ENCODE measurements around a stretch of chr5.

DNA sequence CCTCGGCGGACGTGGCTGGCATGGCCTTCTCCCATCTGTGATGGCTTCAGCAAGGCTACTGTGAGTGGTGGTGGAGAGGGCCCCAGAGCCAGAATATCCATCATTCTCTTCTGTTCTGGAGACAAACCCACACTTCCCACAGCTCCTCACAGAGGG, 9.6 kb downstream of the GPX3 start:
- CAGE, long polyA plus RNA, result no peak
- RRBS, result no CpG with 5 or more reads among the region's 3 CpGs

DNA sequence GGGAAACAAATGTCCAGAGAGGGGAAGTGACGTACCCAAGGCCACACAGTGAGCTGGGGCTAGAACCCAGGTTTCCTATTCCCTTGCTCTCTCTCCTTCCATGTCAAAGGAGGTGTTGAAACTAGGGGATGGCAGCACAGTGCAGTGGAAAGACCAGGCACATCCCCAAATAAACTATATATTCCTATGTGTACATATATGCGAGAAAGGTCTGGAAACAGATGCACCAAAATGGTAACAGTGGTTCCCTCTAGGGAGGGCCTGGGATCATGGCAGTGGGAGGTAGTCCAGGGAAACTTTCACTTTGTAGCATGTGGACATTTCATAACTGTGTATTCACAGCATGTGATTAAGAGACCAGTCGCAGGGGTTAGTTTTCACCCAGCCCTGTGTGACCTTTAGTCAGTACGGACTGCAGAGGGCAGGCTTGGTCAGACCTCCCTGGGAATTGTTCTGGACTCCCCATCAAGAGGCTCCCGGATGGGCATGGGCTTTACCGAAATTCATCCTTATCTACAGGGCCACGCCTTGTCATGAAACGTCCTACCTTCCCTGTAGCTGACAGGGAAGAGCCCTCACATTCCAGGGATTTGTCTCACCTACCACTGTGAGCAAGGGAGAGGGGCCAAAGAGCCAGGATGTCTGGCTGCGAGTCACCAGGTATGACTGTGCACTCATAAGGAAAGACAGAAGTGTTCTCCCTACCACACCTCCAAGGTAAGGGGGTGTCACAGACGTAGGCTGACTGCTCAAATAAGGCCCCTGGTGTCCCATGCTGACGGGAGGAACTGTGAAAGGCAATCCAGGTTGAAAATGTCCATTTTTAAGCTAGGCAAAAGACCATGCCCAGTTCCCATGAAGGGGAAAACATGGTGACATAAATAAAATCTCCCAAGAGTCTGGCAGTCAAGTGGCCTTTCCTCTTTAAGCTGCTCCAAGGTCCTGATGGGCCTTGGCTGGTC, 19.9 kb downstream of the GPX3 start:
- CAGE, long polyA plus RNA, result no peak
- RRBS, result no CpG with 5 or more reads among the region's 11 CpGs

- CAGE, long polyA plus RNA, result no peak
- RRBS, result no CpG with 5 or more reads among the region's 13 CpGs
These were observed 22.1 kb downstream of the GPX3 start for GRCh38 chr5:151042359-151042958.

DNA sequence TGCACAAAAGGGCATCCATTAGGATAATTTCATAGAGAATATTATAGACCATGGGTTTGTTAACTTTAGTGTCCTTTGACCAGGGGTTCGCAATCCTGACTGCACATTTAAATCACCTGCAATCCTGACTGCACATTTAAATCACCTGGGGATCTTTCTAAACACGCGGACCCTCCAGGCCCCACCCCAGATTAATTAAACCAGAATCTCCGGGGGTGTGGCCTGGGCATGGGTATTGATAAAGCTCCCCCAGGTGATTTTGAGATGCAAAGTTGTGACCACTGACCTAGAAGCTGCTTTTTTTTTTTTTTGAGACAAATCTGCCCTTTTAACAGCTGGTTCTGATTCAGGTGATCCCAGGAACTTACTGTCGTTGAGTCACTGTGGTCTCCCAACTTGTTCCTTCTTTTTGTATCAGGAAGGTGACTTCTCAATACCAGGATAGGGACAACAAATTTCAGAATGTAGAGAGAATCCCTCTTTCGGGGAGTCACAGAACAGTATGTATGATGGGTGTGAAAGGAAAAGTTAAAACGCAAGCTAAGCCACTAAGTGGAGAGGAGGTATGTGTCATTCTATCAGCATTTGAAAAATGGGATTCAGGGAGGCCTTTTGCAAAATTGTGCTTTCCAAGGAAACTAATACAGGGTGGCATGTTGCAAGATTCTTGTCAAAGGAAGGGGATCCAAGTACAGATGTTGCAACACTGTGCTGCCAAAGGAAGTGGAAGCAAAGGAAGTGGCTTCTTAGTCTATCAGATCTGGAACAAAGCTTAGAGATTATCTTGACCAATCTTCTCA, 12.4 kb upstream of the TNIP1 start:
- CAGE, long polyA plus RNA, result no peak
- RRBS, result no CpG with 5 or more reads among the region's 7 CpGs

DNA sequence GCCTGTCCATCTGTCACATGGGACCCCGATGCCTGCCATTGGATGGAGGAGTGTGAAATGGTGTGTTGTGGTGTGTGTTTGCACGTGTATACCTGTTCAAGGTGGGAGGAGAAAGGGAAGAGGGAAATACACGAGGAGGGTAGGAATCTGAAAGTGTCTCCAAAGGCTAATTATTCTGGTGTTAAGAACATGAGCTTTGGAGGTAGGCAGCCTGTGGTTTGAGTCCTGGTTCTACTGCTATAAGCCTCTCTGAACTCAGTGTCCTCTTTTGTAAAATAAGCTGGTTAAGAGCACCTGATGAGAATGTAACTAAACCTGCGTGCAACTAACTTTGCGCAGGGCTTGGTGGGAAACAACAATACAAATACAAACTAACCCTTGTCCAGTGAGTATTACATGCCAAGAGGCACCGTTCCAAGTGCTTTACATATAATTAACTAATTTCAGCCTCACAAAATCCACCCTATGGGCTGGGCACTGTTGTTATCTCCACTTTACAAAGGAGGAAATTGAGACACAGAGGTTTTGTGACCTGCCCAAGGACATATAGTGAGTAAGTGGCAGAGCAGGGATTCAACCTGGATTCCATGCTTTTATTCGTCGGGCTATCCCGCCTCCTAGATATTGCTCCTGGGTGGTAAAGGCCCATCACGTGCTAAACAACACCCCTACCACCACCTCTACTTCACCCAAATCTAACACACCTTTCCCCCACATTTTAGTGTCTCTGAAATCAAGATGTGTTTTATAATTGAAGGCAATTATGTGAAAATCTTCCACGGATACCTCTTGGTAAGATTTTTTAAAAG, 26.2 kb upstream of the TNIP1 start:
- CAGE, long polyA plus RNA, result no peak
- RRBS, result no CpG with 5 or more reads among the region's 11 CpGs

GRCh38 chr5:151213633-151214596, 10.0 kb downstream of the CCDC69 start:
- CAGE, long polyA plus RNA, result no peak
- RRBS, result no CpG with 5 or more reads among the region's 9 CpGs

DNA sequence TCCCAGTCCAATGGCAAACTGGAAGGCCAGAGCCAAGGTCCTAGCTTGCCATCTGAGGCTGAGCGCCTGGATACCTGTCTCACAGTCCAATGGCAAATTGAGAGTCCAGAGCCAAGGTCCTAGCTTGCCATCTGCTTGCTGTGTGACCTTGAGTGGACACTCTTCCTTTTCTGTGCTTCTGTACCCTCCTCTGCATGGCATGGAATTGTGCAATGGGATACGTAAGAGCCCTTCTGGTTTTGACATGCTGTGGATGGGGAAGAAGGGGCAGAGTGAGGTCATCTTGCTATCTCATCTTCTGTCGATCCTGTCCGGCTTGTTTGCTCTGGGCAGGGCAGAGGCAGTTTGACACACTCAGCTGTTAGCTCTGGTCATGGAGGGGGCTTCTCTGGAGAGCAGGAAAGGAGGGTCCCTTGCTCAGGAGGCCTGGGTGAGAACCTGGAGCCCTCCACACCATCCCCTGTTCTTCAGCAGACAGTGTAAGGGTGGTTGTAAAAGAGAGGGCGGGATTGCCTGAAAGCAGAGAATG, 8.7 kb downstream of the CCDC69 start:
- CAGE, long polyA plus RNA, result no peak
- RRBS, result no CpG with 5 or more reads among the region's 5 CpGs

GRCh38 chr5:151257525-151258376, 4.8 kb downstream of the GM2A start:
- CAGE, long polyA plus RNA, result no peak
- RRBS, result no CpG with 5 or more reads among the region's 13 CpGs

- CAGE, long polyA plus RNA, result no peak
- RRBS, result no CpG with 5 or more reads among the region's 13 CpGs
These were observed 15.7 kb downstream of the GM2A start for GRCh38 chr5:151268391-151269464.

DNA sequence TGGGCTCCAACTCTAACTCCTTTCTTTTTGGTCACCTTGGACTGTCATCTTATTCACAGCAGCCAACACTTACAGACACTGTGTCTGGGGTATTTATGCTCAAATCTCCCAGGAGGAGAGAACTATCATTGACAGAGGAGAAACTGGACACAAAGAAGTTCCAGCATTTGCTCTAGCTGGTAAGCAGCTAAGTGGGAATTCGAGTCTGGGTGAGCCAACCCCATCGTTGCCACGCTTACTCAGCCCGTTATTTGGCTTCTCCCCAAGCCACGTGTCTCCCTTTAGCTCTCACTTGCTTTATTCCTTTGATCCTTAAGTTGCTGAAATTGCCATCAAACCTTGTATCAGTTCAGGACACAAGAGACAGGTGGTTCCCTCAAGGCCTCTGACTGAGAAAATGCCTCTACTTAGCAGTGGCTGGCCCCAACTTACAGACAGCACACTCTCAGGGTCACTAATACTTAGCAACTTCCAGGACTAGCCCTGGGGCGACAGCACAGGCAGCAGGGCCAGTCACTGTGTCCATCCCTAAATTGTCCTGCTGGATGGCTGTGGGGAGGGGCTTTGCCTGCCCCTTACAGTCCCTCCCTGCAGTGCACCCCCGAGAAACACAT, 1.4 kb downstream of the SLC36A2 start:
- CAGE, long polyA plus RNA, result no peak
- RRBS, result no CpG with 5 or more reads among the region's 7 CpGs

DNA sequence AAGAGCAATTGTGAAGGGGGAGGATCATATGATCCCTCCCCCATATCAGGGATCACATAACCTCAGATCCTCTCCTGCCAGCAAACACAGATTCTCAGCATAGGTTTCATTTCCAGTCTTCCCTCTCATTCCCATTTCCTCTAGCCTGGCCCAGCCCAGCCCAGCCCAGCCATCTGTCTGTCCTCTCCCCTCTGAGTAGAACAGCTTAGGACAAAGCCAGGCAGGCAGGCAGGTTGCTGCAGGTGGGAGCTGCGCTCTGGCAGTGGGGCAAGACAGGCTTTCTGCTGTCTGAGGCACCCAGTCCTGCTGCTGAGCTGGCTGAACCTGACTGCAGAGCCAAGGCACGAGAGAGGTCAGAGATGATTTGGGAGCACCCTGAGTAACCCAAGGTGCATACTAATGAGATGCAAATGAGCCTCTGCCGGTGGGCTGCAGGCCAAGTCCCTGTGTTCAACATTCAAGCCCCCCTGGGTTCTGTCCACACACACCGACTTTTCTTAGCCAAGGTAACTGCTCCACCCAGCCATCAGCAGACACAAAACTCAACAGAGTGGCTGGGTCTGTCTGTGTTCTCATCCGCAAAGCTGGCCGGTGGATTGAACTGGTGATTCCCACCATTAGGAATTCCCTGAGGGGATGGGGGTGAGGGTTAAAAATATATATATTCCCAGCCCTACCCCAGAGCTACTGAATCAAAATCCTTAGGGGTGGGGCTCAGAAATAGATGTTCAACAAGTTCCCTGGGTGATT, 9.2 kb downstream of the FAT2 start:
- CAGE, long polyA plus RNA, result no peak
- RRBS, result no CpG with 5 or more reads among the region's 6 CpGs

DNA sequence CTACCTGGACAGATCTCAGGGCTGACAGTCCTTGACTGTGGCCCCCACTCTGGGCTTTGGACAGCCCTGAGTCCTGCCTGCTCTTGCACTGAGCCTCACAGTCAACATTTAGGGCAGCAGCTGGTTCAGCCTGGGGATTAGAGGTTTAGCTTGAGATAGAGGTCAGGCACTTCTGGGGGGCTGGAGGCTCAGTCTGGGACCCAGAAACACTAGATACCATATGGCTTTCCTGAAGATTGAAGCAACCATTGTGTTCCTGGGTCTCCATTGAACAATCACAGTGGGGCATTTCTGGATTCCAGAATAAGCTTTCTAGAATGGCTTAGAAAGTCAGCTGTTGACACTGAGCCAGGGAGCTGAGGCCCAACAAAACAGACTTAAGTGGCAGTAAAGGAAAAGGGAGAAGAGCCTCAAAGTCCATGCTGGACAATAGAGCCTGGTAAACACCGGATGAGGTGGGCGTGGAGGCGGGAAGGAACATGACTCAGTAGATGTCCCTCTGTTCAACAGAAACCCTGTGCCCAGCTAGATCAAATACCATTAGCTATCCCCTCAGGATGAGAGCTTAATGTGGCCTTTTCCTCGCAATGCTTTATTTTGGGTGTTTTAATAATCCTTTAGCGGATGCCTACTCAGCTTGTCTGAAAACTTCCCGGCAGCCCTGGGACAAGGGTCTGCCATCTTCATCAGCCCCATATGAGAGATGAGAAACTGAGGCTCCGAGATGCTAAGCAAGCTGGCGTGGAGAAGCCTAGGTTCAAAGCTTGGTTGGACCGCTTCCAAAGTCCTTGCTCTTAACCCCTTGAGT, 14.8 kb downstream of the SPARC start:
- CAGE, long polyA plus RNA, result no peak
- RRBS, result no CpG with 5 or more reads among the region's 9 CpGs

DNA sequence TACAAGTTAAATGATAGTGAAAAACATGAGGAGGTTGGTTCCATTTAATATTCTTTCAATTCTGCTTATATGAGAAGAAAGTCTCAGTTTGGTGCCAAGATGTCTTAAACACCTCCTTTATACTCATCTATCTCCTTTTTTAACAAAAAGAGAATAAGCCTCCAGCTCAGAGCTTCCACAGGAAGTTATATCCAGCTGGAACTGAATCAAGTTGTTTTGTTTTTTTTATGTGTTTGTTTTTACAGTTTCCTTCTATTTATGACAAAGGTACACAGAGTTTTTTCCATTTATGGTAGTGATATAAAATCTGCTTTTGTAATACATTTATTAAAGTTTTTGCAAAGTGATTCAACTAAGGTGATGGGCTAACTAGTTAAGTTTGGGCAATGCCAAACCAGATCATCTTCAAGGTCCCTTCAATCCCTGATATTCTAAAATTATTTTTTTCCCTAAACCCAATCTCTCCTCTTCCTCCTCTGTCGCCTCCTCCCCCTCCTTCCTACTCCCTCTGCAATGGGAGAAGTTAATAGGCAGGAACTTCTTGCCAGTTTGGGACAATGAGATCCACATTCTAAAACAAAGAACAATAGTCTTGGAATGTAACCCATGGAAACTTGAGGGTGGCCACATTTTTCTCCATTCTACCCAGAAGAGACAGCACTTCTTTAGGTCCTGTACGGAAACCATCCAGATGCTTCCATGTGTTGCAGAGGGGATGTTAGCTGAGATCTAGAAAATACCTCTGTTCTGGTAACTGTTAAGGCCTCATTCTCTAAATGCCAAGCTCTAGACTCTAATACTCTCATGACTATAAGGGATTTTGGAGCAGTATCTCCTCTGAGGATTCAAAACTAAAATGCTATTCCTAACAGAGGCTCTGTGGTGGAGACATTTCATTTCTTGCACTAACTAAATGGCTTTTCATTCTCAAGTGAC, 10.1 kb downstream of the SPARC start:
- CAGE, long polyA plus RNA, result no peak
- RRBS, result no CpG with 5 or more reads among the region's 2 CpGs

DNA sequence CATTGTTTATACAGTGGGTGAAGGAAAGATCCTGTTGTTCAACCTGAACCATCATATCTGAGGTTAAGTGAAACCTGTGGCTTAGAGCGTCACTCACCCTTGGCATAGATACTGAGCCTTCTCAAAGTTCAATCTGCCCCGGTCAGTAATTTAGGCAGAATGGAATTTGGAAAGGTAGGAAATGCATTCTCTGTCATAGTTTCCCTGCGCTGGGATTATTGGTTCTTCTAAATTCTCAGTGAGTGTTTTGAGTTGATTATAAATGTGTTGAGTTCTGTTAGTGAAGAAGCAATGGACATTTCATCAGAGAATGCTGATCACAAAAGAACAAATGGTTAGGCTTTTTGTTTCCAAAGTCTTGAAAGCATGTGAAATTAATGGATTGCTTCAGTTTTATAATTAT, 456.3 kb upstream of the NMUR2 start:
- CAGE, long polyA plus RNA, result no peak
- RRBS, result no CpG with 5 or more reads among the region's 3 CpGs

- CAGE, long polyA plus RNA, result no peak
- RRBS, result no CpG with 5 or more reads among the region's 2 CpGs
These were observed 138.1 kb downstream of the FAM114A2 start for GRCh38 chr5:153900639-153901070.

GRCh38 chr5:154042799-154043224, 4.0 kb downstream of the MFAP3 start:
- CAGE, long polyA plus RNA, result no peak
- RRBS, result no CpG with 5 or more reads among the region's 2 CpGs

GRCh38 chr5:154367902-154368457, 77.8 kb upstream of the SAP30L start:
- CAGE, long polyA plus RNA, result no peak
- RRBS, result no CpG with 5 or more reads among the region's 4 CpGs

- CAGE, long polyA plus RNA, result no peak
- RRBS, result no CpG with 5 or more reads among the region's 5 CpGs
These were observed 1.5 kb downstream of the SAP30L start for GRCh38 chr5:154447265-154447735.

DNA sequence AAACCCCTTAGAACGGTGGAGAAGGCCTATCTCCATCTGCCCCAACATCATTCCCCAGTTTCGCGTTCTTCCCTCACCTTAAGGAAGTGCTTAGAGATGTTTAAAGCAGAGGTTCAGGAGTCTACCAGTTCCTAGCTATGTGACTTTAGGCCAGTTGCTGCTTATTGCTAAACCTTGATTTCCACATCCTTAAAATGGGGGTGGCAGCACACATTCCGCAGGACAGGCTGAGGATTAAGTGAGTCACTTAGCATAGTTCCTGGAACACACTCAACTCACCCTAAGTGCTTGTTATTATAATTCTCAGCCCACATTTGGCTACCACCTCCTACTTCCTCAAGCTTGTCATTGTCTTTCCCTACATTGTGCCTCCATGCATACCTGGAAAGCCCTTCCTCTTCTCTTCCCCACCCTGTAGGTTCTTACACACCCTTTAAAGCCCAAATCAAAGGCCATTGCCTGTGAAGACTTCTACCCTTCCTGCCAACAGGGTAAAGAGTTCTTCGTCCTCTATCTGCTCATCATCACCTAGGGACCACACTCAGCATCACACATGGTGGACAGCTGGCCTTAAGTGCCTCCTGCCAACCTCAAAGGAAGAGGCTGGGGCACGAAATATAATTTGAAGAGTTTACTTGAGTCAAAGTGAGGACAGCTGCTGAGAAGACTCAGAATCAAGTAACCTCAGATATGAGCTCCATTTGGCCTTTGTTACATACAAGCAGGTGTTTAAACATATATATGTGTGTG, 62.9 kb upstream of the LARP1 start:
- CAGE, long polyA plus RNA, result no peak
- RRBS, result no CpG with 5 or more reads among the region's 6 CpGs

DNA sequence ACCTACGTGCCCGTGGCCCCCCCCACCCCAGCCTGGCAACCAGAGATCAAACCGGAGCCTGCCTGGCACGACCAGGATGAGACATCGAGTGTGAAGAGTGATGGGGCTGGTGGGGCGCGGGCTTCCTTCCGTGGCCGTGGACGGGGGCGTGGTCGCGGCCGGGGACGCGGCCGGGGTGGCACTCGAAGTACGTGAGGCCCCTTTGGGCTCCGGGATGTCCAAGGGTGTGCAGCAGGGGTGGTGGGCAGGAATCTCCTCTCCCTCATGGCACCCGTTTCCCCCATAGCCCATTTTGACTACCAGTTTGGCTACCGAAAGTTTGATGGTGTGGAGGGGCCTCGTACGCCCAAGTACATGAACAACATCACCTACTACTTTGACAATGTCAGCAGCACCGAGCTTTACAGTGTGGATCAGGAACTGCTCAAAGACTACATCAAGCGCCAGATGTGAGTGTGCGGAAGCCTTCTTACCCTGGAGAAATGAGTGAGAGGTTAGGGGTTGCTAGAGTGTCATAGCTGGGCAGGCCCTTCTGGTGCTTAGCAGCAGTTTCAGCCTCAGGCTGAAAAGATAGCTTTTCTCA, 38.7 kb downstream of the LARP1 start:
- CAGE, long polyA plus RNA, result no peak
- RRBS, result 95% methylated on average over 3 of the region's 27 CpGs

Data from BJ (cell line).